GM23338 (cell line): ENCODE data around the genes KRTAP12-1, TSPEAR and PTTG1IP.

- PRO-cap = no peak
- RAMPAGE, long total RNA = no peak
Observed at GRCh38 chr21:43810061-43810695, 20.8 kb downstream of the RRP1 start.

GRCh38 chr21:43972883-43973512, 39.1 kb upstream of the TRAPPC10 start:
- PRO-cap = no peak
- RAMPAGE, long total RNA = no peak

- PRO-cap = no peak
- RAMPAGE, long total RNA = no peak
Observed at GRCh38 chr21:43984938-43985918, 26.9 kb upstream of the TRAPPC10 start.

- PRO-cap = no peak
- RAMPAGE, long total RNA = no peak
Observed at GRCh38 chr21:44036199-44037229, 24.4 kb downstream of the TRAPPC10 start.

DNA sequence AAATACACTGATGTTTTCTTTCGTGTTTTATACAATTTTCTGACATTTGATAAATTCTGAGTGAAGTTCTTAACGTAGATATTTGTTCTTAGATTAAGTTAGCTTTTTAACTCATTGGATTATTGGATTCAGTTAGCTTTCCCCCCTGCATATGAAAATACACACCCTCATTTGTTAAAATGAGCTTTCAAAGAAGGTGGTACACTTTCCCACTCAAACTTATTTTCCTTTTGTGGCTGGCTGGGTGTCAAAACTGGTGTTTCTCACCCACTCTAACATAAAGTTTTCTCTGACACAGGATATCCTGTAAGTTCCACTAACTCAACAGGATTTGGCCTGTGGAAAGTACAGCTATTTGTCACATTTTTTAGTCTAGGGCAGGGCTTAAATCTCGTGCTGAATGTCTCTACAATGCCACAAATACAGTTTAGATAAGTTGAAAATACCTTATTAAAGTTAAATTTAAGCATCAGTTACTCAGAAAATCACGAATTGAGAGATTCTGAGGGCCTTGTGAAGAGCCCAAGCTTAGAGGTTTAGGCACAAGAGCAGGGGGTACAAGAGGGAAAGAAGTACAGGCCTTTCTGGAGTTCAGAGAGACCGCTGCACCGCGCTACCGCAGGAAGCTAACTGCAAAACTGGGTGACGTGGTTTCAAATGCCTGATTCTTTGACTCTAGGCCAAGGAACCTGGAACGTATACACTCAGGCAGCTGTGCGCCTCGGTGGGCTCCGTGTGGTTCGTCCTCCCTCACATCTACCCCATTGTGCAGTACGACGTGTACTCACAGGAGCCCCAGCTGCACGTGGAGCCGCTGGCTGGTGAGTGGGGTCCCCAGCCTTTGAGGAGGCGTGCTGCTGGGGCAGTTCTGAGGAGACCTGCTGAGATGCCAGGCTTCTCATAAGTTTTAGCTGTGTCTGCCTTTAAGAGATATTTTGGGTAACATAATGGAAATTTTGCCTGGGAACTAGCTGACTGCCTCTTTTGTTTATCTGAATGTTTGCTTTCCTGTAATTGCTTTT, 23.4 kb upstream of the PWP2 start:
- PRO-cap = no peak
- RAMPAGE, long total RNA = no peak

DNA sequence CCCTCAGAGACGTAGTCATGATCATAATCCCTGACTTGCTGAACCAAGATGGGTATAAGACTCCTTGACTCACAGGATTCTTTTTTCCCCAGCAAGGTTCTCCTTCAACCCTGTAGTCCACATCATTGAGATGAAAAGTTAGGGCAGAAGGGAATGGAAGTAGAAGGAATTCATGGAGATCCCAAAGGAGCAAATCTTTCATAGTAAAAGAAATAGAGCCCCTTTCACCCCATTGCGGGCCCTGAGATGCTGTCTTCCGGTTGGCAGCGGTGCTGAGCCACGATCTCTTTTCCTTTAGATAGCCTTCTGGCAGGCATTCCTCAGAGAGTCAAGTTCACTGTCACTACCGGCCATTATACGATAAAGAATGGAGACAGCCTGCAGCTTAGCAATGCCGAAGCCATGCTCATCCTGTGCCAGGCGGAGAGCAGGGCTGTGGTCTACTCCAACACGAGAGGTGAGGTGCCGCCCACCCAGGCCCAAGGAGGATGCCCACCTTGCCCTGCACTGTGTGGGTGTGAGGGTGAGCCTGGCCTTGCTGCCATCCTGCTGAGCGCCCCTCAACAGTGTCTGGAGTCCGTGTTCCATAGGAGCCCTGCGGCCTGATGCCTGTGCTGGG, 20.6 kb upstream of the PWP2 start:
- PRO-cap = no peak
- RAMPAGE, long total RNA = no peak

DNA sequence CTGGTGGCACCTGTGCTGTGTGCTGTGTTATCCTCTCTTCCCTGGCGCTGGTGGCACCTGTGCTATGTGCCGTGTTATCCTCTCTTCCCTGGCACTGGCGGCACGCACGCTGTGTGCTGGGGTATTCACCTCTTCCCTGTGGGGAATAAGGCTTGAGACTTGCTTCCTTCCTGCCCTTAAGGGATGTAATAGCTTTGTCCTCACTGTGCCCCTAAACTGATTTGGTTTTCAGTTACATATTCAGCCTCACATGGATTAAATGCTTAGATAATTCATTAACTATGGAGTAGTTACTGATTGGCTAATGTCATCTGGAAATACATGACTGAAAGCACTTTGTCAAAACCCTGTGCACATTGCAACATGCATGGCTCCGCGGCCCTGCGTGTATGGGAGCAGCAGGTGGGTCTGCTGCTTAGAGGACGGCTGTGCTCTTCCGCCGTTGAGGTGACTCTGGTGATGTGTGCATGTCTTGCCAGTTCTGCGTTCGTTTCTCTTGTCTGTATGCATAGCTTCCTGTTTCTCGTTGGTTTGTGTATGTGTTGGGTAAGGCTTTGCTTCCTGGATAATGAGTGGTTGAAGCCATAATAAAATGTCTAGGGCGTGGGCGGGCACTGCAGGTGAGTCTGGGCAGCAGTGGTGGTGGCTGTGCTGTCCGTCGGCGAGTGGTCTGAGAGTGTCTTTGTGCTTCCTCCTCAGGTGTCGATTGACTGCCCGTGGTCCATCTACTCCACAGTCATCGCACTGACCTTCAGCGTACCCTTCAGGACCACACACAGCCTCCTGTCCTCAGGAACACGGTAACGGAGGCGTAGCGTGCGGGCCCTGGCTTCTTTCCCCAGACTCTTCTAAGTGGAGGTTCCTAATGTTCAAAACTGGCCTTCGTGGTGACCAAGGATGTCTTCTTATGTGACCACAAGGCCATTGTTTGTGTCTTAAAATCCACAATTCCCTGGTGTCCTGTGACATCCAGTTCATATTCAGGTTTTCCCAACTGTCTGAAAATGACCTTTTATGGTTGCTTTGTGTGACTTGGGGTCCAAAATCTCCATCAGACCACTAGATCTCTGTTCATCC, 17.7 kb upstream of the PWP2 start:
- PRO-cap = no peak
- RAMPAGE, long total RNA = no peak

DNA sequence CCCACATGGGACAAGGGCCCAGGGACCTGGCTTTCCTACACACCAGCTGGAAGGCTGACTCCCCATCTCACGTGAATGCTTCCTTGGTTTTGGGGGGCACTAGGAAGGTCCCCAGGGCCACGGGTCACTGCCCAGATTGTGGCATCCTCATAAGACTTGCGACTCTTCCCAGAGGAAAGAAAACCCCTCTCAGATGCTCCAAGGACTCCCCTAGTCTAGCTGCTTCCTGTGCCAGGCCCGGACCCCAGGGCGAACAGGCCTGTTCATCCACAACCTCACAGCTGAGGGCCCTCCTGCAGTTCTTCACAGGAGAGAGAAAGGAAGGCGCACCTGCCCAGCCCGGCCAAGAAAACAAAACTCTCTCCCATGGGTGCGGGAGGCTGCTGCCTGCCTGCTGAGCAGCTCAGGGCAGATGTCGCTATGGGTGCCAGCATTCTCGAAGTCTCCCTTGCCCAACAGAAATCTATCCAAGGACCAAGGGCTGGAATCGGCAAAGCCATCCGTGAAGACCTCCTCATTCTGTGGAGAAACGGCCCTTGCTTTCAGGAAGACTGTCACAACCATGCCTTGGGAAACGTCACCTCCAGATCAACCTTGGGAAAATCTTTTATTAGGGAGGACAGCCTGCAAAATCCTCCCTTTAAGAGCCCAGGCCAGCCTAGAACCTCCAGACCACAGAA, 9.7 kb downstream of the CFAP410 start:
- PRO-cap = no peak
- RAMPAGE, long total RNA = no peak

DNA sequence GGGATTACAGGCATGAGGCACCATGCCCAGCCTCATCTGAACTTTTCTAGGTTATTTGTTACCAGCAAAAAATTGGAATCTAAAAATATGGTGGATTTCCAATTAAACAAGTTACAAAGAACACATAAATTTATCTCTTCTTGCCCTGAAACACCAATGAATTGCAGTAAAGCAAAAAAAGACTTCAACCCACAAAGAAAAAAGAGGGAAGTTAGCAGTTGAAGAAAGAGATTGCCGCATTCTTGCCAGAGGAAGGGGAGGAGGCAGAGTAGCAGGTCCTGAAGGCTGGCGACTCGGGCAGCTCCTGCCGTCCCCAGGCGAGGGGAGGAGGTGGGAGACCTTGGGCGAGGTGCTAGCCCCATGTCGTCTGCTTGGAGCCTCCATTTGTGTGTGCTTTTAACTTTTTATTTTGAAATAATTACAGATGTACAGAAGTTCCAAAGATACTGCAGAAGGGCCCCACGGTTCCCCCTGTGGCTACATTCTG, 6.6 kb downstream of the TRPM2 start:
- PRO-cap = no peak
- RAMPAGE, long total RNA = no peak

- PRO-cap = no peak
- RAMPAGE, long total RNA = no peak
Observed at GRCh38 chr21:44517128-44517789, 22.7 kb downstream of the KRTAP10-1 start.

GRCh38 chr21:44681920-44682457, at the start of gene KRTAP12-1:
Gene KRTAP12-1 (minus strand): TSS chr21:44682163.
- PRO-cap = no peak
- RAMPAGE, long total RNA = no peak

DNA sequence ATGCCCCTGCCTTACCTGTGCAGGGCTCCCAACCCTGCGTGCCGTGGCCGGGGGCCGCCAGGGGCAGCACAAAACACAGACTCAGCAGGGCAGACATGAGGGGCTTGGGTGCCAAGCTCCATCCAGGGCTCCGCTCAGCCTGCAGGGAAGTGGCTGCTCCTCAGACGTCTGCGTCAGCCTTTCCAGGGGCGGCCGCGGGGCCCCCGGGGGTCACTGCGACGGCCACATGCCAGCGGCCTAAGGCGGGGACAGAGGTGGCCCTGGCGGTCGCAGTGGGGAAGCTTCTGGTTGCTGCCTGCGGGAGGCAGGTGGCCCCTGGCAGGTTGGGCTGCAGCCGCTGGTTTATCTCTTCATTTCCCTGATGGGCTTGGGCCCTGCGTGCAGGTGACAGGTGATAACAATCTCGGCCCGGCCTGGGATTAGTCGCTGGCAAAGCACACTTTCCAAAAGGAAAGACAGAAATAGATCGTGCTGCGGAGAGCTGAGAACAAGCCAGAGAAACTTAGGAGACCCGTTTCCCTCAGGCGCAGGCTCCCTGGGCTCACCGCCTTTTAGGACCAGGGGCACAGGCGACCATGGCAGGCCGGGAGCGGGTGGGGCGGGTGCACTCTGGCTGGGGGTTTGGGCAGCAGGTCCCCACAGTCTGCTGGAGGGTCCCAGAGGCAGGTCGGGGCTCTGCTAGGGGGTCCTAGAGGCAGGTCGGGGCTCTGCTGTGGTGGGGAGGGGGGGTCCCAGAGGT, at the start of gene TSPEAR:
TSPEAR (minus strand) TSS at position 155 of the 739 bp plus-strand sequence.
- PRO-cap = no peak
- RAMPAGE, long total RNA = no peak

DNA sequence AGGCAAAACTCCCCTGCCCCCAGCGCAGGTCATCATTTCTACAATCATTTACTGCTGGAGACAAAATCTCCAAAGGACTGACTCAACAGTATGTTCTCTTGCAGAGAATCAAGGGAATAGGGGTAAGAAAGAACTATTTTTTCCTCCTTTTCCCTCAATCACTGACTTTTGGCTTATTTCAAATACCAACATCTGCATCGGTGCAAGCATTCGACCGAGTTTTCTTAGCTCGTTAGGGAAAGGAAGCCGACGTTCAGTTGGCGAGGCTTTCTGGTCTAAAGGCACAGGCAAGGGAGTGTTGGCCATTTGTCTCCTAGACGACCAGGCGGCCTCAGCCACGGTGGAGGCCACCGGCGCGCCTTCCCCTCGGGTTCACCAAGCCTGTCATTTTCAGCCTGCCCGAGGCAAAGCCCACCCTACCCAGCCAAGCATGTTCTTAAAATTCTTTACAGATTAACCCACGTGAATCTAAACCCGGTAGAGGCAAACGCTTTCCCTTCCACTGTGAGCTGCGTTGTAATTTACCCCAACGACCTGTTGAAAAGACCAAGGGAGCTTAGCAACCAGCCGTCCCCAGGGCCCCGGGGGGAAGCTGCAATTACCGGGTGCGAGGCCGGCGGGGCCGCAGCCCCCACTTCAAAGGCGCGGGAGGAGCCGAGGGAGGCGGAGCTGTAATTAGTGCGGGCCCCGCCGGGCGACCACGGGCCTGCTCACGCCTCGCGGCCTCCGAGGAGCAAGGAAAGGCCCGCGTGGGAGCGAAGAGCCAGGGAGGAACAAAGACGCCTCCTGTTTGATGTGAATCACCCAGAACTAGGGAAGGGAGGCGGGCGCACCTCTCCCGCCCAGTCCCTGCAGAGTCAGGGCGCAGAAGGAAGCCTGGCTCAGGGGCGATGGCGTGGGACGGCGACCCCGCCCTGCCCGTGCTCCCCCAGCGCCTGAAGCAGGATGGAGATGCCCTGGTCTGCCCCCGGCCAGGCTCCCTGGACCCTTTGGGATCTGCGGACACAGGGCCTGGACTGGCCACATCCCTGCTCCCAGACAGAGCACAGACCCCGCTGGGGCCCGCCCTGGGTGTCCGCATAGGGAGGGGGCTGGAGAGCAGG, 11.9 kb upstream of the TSPEAR start:
- PRO-cap = unidirectional peak, plus-strand start at position 306 of the sequence; bidirectional peak, plus-strand start at position 878 of the sequence, minus-strand start at position 732 of the sequence
- RAMPAGE, long total RNA = no peak

DNA sequence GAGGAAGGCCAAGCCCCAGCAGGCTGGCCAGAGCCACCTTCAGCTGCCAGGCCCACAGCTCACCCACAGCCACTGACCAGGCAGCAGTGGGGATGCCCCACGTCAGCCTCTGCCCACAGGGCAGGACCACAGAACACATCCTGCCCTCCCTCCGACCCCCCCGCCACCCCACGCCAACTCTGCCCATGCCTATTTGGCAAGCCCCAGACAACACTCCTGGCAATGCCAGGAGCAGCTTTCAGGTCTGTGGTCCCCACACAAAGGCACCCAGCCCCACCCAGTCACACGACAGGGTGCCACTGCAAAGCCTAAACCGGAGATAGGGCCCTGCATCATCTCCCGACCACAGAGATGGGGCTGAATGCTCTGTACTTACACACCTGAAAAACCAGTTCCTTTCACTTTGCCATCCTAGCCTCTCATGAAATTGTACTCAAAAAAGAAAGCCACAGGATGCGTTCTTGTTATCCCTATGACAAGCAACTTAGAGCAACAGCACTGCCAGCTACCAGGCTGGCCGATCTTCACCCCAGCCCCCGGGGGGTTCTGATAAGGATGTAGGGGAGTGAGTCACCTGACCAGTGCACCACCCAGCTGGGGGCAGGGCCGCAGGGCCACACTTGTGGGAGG, 36.3 kb downstream of the UBE2G2 start:
- PRO-cap = no peak
- RAMPAGE, long total RNA = no peak

DNA sequence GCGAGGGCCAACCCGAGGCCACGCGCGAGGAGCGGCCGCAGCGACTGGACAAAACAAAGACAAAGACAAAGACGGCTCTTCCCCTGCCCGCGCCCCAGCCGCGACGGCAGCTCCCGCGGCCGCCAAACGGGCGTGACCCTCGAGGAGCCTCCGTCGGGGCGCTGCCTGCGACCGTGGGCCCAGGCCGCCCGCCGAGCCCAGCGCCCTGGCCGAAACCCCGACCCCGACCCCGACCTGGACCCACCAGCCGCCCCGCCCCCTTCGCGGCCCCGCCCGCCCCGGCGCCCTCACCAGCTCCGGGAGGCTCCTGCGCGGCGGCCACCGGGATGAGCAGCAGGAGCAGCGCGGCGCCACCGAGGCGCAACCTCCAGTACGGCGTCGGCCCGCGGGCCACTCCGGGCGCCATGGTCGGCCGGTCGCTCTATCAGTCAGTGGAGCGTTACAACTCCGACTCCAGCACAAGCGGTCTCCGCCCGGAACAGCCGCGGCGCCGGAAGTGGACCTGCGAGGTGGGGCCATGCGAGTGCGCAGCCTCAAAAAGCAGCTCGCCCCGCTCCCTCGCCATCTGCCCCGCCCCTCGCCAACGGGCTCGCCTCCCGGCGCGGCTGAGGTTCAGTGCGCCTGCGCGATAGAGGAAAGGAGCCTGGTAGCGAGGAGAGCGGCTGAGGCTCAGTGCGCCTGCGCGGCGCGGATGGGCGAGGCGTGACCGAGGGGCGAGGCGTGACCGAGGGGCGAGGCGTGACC, at the start of gene PTTG1IP:
PTTG1IP (minus strand) TSS at position 480 of the 744 bp plus-strand sequence.
- PRO-cap = bidirectional peak, plus-strand start at position 68 of the sequence, minus-strand start outside the sequence; bidirectional peak, plus-strand start at position 290 of the sequence, minus-strand start at position 228 of the sequence; bidirectional peak, plus-strand start at position 672 of the sequence, minus-strand start at position 433 of the sequence
- RAMPAGE, long total RNA = start-site peak on the minus strand centred at position 452 of the sequence, 96 bp wide, 1,449 and 210 reads in 2 replicates

- PRO-cap = no peak
- RAMPAGE, long total RNA = no peak
Observed at GRCh38 chr21:44908392-44908899, 12.3 kb downstream of the ITGB2 start.

DNA sequence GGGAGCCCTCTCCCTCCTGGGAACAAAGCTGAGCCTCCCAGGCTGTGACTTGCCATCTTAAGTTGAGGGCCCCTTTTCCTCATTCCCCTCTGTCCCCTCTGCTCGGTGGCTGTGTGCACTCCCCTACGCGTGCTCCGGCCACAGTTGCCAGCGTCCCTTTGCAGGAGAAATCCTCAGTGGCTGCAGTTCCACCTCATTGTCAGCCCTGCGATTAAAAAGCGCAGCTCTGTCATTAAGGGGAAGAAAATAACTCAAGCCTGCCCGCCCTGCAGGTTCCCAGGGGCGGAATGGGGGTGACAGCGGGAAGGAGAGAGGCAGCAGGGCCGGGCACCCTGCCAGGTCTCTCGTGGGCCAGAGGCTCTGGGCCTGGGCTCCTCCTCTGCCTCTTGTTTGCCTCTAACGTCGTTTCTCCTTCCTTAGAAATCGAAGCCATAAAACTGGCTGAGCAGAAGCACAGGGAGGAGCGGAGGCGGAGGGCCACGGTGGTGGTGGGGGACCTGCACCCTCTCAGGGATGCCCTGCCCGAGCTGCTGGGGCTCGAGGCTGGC, 26.9 kb downstream of the SLX9 start:
- PRO-cap = no peak
- RAMPAGE, long total RNA = no peak

- PRO-cap = unidirectional peak, minus-strand start at chr21:45019097
- RAMPAGE, long total RNA = no peak
Observed at GRCh38 chr21:45018136-45019469, 55.8 kb upstream of the ADARB1 start.

DNA sequence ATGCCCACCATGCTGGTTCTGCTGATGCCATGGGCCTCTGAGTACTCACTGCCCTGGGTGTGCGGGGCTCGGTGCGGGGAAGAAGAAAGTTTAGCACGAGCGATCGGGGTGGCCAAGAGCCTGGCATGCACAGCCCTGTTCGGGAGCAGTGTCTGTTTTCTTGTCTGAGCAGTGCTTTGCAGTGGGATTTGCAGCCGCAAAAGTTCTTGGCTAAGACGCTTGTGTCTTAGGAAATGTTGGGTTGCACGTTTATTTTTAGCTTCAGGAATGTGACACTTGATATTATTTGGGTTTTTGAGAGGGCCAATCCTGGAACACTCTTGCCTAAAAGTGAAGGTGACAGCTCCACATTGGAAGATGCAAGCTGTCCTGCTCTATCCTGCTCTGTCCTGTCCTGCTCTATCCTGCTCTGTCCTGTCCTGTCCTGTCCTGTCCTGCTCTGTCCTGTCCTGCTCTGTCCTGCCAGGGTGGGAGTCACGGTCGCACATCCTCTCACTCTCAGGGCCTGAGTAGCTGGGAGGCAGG, 40.2 kb upstream of the ADARB1 start:
- PRO-cap = no peak
- RAMPAGE, long total RNA = no peak

- PRO-cap = no peak
- RAMPAGE, long total RNA = no peak
Observed at GRCh38 chr21:45041202-45041831, 33.1 kb upstream of the ADARB1 start.